ENCODE measurements around a stretch of chr13.

GRCh38 chr13:110331055-110331818 is 24.2 kb downstream of the COL4A2 start:
- PRO-cap = no peak

- PRO-cap = no peak
Measured at GRCh38 chr13:110371504-110372505, 64.7 kb downstream of the COL4A2 start.

- PRO-cap = no peak
Measured at GRCh38 chr13:110387331-110387931, 80.3 kb downstream of the COL4A2 start.

DNA sequence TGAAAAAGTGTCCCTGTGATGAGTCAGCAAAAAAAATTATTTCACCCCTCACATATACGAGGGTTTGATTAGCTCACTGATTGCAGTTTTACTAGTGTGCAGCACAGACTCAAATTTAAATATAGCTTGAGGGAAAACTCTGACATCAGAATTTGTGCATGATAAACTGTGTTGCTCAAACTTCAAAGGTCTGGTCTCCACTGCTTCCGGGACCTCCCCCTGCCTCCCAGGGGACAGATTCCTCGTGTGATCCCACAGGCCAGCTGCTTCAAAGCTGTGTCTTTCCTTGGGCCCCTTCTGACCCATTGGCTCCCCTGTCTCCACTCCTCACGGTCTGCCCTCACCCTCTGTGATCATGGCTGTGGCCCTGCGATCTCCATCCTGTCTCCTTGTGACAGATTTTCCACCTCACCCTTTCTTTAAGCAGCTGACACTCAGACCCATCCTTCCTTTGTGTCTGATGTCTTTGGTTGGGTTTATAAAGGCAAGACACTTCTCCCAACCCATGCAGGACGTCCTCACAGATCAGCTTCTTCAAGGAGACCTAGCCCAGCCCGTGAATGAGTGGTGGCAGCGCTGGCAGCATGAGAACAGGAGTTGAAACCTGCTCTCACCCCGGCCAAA is 81.6 kb downstream of the COL4A2 start:
- PRO-cap = no peak

GRCh38 chr13:110392168-110392821 is 85.2 kb downstream of the COL4A2 start:
- PRO-cap = no peak

- PRO-cap = no peak
Measured at GRCh38 chr13:110415740-110416418, 108.8 kb downstream of the COL4A2 start.

- PRO-cap = no peak
Measured at GRCh38 chr13:110430192-110430851, 123.2 kb downstream of the COL4A2 start.

DNA sequence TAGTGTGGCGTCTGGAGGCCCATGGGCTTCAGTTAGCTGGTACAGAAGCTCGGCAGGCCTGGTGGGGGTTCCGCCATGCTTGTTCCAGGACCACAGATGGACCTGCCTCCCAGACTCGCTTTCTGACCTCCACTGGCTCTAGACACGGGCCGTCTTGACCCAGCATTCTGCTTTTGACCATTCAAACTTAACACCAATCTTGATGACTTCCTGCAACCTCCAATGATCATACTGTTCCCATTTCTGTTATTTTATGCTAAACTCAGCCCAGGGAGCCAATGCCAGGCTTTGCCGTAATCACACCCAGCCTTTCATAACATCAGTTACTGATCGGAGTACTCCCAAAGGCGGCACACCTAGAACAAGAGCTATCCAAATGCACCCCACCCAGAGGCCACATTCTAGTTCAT is 120.3 kb downstream of the RAB20 start:
- PRO-cap = no peak

GRCh38 chr13:110449955-110450594 is 111.4 kb downstream of the RAB20 start:
- PRO-cap = no peak

DNA sequence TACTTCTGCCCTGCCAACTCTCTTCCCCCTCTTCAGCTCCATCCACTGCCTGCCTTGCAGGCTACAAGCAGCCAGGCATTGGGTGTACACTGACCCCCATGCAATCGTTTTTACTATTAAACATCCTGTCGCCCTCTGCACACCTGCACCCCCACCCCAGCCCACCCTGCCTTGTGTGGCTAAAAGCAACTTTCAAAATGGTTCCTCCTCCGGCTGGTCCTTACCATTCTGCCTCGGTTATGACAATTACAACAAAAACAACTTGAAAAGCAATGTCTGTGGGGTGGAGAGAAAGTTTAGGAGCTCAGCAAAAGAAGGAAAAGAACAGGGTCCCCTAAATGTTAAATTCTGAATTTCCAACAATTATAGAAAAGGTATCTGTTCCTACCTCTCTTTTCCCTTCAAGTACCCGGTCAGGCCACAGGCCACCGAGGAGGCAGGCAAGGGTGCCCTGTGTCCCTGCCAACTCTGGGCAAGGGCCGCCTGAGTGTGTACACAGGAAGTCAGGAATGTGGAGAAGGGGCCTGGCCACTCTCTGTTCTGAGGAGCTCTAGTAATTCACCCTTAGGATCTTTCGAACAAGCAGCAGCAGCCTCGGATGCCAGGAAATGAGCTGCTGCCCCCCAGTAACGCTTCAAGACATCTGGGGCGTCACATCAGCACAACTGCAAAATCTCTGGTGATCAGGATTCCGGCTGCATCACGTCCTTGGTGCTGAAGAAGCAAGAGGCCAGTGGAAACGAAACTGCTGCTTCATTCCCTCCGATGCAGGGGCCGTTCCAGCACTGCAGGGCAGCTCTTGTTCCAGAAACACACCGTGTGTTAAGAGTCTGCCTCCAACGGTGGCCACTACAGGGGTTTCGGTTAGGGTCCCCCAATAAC is 2.2 kb downstream of the RAB20 start:
- PRO-cap = no peak

DNA sequence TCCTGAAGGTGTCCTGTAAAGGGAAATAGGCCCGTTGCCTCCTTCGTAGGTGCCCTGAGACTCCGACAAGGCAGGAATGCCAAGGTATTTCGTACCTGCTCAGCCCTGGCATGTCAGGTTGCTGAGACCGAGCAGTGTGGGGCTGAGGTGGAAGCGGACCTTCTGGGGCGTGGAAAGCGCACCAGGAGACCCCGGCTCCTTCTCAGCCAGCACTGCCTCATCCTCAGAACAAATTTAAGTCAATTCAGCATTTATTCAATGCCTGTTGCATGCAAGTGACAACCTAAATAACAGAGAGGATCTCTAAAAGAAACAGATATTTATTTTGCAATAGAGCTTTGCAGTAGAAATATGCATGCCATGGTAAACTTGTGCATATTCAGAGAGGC is 1.3 kb upstream of the RAB20 start:
- PRO-cap = no peak

DNA sequence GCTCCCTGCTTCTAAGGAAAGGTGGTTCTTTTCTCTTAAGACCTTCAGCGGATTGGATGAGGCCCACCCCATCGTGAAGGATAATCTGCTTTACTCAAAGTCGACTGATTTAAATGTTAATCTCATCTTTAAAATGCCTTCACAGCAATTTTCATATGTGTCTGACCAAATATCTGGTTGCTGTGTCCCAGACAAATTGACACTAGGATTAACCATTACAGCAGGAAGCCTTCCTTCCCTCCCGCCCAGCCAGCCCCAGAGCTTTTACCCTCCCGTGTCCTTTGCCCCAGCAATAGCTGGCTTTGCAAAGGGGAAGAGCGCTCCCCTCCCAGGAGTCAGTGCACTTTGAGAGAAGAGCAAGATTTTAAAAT is 14.9 kb upstream of the NAXD start:
- PRO-cap = no peak

- PRO-cap = no peak
Measured at GRCh38 chr13:110640887-110642003, 25.9 kb downstream of the NAXD start.

DNA sequence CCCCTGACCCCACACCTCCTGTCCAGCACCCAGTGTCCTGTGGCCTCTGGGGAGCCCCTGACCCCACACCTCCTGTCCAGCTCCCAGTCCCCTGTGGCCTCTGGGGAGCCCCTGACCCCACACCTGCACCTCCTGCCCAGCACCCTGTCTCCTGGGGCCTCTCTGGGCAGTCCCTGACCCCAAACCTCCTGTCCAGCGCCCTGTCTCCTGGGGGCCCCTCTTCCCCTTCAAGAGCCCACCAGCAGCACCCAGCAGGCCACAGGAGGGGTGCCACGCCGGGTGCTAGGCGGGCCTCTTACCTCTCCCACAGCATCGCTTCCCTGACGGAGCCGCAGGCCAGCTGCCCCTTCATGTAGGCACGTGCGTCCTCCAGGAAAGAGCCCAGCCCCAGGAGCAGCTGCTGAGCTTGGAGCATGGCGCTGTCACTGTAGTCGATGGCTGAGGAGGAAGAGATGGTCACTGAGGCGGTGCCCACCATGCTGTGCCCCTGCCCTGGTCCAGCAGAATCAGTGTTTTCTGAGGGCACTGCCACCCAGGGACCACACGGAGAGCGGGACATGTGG is 31.5 kb downstream of the NAXD start:
- PRO-cap = no peak

- PRO-cap = no peak
Measured at GRCh38 chr13:110676533-110677384, 29.2 kb downstream of the CARS2 start.

GRCh38 chr13:110719094-110719348 is 5.5 kb downstream of the ING1 start:
- PRO-cap = no peak

- PRO-cap = no peak
Measured at GRCh38 chr13:110719594-110720194, 6.2 kb downstream of the ING1 start.

- PRO-cap = no peak
Measured at GRCh38 chr13:110811089-110811703, 97.7 kb downstream of the ING1 start.

- PRO-cap = no peak
Measured at GRCh38 chr13:110815531-110816231, 99.2 kb downstream of the ANKRD10 start.

- PRO-cap = no peak
Measured at GRCh38 chr13:110886928-110887266, 28.0 kb downstream of the ANKRD10 start.